Vagina (tissue), 1 donor: Measurements from ENCODE around the genes CFAP300, MMP7 and DCUN1D5.

GRCh38 chr11:96311077-96311653 lies 31.8 kb downstream of the MAML2 start:
- PRO-cap, result no peak
- RAMPAGE, long total RNA, result no peak

DNA sequence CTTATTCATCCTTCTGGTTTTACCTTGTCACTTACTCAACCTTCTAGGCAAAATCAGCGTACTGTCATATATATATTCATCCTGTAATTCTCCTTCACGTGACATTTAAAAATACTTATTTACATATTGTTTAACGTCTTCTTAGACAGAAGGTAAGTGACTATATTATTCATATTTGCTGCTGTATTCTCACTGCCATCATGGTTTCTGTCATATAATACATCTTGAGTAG lies 1084.4 kb downstream of the JRKL start:
- PRO-cap, result no peak
- RAMPAGE, long total RNA, result no peak

DNA sequence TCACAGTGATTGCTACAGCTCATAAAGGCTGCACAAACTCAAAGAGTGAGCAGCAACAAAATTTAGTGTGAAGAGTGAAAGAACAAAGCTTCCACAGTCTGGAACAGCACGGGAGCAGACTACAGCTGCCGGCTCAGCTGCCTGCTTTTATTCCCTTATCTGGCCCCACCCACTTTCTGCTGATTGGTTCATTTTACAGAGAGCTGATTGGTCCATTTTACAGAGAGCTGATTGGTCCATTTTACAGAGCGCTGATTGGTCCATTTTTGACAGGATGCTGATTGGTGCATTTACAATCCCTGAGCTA lies 836.0 kb upstream of the CNTN5 start:
- PRO-cap, result no peak
- RAMPAGE, long total RNA, result no peak

DNA sequence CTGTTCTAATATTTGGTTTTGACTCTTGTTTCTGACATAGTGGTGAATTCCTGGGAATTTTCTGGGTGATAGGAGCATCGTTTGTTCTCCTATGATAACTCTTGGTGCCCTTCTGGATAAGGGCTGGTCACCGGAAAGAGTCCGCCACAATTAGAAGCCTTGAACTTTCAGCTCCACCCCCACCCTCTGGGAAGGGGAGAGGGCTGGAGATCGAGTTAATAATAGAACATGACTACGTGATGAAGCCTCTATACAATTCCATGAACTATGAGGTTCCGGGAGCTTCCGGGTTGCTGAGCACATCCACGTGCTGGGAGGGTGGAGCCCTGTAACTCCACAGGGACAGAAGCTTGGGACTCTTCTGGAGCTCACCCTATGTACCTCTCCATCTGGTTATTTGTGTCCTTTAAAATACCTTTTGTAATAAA lies 40.3 kb downstream of the ARHGAP42 start:
- PRO-cap, result no peak
- RAMPAGE, long total RNA, result no peak

- PRO-cap, result no peak
- RAMPAGE, long total RNA, result no peak
These were observed 87.1 kb downstream of the ARHGAP42 start for GRCh38 chr11:100774150-100774698.

DNA sequence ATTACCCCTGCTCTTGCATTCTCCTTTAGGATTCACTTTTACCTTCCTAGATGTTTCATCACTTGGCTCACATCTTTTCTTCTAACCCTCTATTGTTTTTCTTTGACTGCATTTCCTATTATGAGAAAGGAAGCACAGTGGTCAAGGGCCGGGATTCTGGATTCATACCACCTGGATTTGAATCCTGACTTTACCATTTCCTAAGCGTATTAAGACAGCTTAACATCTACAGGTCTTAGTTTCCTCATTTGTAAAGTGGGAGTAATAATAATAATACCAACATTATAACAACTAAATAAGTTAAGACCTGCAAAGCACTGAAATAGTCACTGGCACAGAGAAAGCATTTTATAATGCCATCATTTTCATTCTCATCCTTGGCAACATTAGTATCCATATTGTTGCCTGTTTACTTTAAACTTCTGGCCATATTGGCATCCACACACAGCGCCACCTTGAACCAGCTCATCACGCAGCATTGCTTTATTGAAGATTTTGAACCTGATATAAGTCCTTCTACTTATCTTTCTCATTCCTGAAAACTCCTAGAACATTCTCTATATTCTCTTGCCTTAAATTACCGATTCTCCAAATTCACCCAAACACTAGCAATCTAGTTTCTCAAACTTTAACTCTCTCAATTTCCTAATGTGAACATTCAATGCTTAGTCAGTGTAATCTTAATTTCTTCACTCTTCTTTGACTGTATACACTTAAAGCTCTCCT lies 6.5 kb downstream of the PGR start:
- PRO-cap, result no peak
- RAMPAGE, long total RNA, result no peak

GRCh38 chr11:101852414-101852674 lies 62.5 kb upstream of the CEP126 start:
- PRO-cap, result no peak
- RAMPAGE, long total RNA, result no peak

DNA sequence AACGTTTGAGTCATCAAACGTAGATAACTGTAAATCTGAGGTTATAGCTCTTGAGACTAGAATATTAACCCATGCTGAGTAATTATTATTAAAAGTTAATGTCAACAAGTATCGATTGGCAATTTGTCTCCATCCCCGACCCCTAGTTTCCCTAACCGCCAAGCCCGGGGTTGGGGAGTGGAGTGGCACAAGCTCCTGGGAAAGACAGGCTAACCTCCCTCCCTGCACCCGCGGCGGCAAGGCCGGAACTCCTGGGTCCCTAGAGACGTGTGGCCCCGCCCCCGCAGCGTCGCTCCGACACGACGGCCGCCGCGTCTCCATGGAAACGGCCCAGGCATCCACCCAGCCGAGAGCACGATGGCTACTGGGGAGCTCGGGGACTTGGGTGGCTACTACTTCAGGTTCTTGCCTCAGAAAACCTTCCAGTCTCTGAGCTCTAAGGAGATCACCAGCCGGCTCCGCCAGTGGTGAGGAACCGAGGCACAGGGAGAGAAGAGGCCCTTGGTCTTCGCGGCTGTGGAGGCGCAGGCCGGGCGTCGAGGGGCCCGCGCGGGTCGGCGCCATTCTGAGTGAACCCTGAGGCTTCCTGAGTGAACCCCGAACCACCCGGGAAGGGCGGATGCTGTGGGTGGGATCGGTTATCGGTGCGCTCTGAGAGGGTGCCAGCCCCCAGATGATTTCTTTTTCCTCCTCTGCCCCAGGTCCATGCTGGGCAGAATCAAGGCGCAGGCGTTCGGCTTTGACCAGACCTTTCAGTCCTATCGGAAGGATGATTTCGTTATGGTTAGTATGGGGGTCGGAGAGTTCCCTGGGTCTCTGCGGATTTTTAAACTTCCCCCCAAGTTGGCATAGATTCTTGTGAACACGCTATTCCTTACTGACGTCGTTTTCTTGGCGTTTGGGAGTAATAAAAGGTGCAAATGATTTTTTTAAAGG lies at the start of gene CFAP300:
Gene CFAP300, plus strand, starts transcription at position 324 of the 936 bp plus-strand sequence.
- PRO-cap, result bidirectional peak, plus-strand start at position 345 of the sequence, minus-strand start at position 253 of the sequence
- RAMPAGE, long total RNA, result no peak

DNA sequence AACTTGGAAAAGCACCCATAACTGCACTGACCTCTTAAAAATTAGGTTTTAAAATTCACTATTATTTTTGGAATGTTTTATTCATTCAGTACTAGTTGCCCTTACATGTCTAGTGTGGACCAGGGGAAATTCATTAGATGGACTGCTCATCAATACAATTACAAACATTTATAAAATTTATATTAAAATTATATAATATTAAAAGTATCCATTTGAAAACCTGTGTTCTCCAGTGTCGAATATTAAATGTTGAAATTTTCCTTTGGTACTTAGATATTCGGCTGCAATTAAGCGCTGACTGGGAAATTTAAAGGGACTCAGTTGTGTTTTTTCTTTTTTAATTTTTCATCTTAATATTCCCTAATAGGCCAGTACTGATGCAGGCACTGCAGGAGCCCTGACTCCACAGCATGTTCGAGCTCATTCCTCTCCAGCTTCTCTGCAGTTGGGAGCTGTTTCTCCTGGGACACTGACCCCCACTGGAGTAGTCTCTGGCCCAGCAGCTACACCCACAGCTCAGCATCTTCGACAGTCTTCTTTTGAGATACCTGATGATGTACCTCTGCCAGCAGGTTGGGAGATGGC lies 3.6 kb downstream of the YAP1 start:
- PRO-cap, result no peak
- RAMPAGE, long total RNA, result start-site peak on the plus strand centred at position 510 of the sequence, 66 bp wide, 200 reads

DNA sequence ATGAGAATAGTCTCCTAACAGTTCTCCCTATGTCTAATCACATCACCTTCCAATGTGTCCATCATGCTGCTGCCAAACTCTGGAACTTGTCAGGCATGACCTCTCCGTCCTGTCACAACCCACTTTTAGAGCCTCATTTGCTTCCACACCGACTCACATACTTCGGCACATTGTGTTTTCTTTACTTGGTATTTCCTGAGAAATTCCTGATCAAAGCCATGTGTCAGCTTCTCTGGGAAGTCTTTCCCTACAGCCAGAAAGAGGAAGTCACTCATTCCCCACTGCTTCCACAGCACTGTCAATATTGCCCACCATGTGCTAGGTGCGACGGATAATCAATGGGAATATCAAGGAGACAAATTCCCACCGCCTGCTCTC lies 40.4 kb upstream of the BIRC3 start:
- PRO-cap, result no peak
- RAMPAGE, long total RNA, result no peak

GRCh38 chr11:102306671-102307224 lies 10.5 kb upstream of the BIRC3 start:
- PRO-cap, result no peak
- RAMPAGE, long total RNA, result no peak

- PRO-cap, result no peak
- RAMPAGE, long total RNA, result no peak
These were observed 760 bp upstream of the BIRC3 start for GRCh38 chr11:102316475-102316972.

DNA sequence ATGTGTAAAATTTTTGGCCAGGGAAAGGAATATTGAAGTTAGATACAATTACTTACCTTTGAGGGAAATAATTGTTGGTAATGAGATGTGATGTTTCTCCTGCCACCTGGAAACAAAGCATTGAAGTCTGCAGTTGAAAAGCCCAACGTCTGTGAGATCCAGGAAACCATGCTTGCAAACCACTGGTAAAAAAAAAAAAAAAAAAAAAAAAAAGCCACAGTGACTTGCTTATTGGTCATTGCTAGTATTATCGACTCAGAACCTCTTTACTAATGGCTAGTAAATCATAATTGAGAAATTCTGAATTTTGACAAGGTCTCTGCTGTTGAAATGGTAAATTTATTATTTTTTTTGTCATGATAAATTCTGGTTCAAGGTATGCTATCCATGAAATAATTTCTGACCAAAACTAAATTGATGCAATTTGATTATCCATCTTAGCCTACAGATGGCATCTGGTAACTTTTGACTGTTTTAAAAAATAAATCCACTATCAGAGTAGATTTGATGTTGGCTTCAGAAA lies 5.4 kb downstream of the BIRC3 start:
- PRO-cap, result no peak
- RAMPAGE, long total RNA, result no peak

DNA sequence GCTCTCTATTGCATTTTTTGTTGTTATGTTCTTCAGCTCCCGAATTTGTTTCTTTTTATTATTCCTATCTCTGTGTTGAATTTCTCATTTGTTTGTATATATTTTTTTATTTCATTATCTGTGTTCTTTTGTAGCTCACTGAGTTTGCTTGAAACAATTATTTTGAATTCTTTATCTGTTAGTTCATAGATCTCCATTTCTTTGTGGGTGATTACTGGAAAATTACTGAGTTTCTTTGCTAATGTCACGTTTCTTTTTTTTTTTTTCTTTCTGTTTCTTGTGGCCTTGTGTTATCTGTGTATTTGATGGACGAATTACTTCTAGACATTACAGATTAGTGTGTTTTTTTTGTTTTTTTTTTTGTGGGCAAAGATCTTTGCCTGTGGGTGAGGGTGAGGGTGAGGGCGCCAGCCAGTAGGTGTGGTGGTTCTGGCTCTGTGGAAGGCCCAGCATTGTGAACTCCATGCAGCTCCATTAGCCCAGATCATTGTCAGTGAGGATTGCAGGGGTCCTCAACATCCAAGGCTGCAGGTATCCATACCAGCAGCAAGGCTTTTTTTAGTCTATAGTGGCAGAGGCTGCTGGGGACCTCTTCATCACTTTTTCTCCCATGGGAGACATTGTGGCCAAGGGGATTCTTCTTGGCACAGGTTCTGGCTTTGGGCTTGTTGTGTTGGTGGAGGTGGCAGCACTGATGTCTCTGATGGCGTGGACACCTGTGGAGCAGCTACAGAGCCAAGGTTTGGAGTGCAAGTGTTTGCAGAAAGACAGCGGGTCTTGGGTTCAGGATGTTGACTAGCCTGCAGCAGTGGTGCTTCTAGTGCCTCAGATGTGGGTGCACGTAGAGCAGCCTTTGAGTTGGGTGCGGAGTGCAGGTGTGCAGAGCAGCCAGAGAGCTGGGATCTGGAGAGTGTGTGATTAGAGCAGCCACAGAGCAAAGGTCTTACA lies 13.7 kb downstream of the BIRC2 start:
- PRO-cap, result no peak
- RAMPAGE, long total RNA, result no peak

GRCh38 chr11:102361442-102361984 lies 14.5 kb downstream of the BIRC2 start:
- PRO-cap, result no peak
- RAMPAGE, long total RNA, result no peak

DNA sequence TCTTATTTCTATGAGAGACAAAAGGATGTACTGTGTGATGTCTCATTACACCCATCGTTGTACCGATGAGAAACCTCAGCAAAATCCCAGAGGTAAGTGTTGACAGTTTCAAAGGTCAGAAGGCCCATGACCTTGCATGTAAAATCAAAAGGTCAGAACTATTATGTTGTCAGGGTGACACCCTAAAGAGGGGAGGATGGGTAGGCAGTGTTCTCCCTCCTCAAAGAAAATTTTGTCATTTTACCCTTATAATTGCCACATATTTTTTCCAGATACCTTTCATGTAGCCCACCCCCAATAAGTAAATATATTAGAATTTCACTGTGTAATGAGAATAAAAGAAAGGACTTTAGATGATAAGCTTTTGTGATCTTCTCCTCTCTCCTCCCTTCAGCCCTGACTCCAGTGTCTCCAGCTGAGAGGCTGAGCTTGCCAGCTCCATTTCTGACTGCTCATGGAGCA lies 8.5 kb upstream of the TMEM123 start:
- PRO-cap, result no peak
- RAMPAGE, long total RNA, result no peak

DNA sequence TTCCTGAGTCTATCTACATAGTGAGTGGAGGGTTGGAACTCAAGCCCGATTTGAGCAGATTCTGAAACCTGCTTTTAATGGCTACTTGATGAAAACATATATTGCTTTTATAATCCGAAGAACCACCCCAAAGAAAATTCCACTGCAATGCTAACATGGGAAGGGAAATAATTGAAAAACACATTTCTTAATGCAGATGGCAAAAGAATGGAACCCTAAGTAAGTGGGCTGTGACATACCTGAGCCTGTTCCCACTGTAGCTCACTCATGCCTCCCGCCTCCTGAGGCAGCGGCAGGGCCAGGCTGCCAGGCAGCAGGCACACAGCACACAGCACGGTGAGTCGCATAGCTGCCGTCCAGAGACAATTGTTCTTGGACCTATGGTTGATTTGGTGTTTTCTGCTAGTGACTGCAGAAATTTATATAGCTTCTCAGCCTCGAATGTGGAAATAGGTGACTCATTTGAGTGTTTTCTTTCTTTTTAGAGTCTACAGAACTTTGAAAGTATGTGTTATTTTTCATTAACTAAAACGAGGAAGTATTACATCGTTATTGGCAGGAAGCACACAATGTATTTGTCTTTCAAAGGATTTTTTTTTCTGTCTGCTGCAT lies at the start of gene MMP7:
Gene MMP7, minus strand, starts transcription at position 394 of the 612 bp plus-strand sequence.
- PRO-cap, result no peak
- RAMPAGE, long total RNA, result start-site peak on the minus strand centred at position 396 of the sequence, 5 bp wide, 29 reads

DNA sequence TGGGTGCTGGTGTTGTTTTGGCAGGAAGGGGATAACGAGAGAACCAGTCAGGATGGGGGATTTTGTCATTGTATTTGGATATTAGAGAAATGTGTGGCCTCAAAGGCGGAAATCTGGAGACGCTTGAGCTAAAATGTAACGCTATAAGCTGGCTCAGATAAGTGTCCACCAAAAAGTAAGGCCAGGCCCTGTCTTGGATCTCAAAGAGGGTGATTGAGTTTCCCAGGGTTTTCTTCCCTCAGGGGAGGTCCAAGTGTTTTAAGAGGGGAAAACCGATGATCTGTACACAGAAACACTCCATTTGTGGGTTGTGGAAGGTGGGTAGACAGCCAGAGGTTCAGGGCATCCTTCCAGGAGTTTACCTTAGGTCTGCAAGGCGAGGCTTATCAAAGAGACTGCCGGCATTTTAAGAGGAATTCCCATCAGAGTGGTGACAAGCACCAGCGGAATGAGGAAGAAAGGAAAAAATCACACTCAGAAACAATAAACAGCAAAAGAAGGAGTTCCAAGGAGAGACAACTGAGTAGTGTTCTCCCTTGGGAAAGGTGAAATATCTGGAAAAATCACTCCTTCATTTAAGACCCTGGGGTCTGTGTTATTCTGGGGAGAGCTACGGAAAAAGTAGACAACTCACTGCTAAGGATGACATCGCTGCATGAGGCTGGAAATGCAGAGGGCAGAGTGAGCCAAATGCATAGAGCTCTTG lies 21.9 kb upstream of the MMP7 start:
- PRO-cap, result no peak
- RAMPAGE, long total RNA, result no peak

GRCh38 chr11:102832002-102832482 lies 11.4 kb downstream of the MMP3 start:
- PRO-cap, result no peak
- RAMPAGE, long total RNA, result no peak

GRCh38 chr11:103091705-103092728 lies at the start of gene DCUN1D5:
DCUN1D5 (minus strand) TSS chr11:103092160.
- PRO-cap, result bidirectional peak, plus-strand start at chr11:103092259, minus-strand start at chr11:103092160
- RAMPAGE, long total RNA, result start-site peak on the minus strand at chr11:103092094-103092169, 366 reads